Peritoneum (tissue), 1 donor: ENCODE results near the gene DAGLB.

- PRO-cap, result no peak
Measured at GRCh38 chr7:4416350-4416637, 265.8 kb upstream of the FOXK1 start.

DNA sequence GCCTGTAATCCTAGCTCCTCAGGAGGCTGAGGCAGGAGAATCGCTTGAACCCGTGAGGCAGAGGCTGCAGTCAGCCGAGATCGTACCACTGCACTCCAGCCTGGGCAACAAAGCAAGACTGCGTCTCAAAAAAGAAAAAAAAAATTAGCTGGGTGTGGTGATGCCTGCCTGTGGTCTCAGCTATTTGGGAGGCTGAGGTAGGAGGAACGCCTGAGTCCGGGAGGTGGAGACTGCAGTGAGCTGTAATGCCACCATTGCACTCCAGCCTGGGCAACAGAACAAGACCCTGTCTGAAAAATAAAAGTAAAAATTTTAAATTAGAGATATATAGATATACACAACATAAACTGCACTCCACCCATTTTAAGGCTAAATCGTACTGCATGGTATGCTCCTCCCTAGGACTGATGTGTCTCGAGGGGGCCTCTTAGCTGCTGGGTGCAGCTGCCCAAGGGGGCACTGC, 41.0 kb upstream of the FOXK1 start:
- PRO-cap, result no peak

GRCh38 chr7:4641546-4642465, 40.3 kb upstream of the FOXK1 start:
- PRO-cap, result bidirectional peak, plus-strand start at chr7:4642291, minus-strand start at chr7:4642036

DNA sequence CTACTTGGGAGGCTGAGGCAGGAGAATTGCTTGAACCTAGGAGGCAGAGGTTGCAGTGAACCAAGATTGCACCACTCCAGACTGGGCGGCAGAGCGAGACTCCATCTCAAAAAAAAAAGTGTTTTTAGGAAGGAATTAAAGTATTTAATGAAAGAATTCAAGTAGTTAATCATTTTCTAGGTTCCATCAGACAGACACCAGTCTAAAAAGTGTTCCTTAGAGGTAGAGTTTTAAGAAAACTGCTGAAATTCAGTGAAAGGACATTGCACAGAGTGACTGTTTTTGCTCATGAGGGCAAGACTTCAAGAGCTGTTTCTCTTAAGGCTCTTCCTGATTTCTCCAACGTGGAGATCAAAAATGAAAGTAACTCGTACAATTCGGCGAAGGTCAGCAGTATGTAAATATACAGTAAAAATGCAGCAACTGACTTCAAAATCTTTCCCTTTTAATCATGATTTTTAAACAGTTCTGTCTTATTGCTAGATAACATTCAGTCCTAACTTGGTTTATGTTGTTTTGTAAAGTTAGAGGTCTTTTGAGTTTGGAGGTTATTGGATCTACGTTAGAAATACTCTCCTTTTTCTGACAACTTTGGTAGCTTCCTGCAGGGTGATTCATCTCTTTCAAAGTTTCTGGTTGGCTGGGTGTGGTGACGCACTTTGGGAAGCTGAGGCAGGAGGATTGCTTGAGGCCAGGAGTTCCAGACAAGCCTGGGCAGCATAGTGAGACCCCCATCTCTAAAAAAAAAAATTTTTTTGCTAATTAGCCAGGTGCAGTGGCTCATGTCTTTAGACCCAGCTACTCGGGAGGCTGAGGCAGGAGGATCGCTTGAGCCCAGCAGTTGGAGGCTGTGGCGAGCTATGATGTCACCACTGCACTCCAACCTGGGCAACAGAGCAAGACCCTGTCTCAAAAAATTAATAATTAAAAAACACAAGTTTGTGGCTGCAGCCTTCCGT, 29.4 kb upstream of the AP5Z1 start:
- PRO-cap, result no peak

DNA sequence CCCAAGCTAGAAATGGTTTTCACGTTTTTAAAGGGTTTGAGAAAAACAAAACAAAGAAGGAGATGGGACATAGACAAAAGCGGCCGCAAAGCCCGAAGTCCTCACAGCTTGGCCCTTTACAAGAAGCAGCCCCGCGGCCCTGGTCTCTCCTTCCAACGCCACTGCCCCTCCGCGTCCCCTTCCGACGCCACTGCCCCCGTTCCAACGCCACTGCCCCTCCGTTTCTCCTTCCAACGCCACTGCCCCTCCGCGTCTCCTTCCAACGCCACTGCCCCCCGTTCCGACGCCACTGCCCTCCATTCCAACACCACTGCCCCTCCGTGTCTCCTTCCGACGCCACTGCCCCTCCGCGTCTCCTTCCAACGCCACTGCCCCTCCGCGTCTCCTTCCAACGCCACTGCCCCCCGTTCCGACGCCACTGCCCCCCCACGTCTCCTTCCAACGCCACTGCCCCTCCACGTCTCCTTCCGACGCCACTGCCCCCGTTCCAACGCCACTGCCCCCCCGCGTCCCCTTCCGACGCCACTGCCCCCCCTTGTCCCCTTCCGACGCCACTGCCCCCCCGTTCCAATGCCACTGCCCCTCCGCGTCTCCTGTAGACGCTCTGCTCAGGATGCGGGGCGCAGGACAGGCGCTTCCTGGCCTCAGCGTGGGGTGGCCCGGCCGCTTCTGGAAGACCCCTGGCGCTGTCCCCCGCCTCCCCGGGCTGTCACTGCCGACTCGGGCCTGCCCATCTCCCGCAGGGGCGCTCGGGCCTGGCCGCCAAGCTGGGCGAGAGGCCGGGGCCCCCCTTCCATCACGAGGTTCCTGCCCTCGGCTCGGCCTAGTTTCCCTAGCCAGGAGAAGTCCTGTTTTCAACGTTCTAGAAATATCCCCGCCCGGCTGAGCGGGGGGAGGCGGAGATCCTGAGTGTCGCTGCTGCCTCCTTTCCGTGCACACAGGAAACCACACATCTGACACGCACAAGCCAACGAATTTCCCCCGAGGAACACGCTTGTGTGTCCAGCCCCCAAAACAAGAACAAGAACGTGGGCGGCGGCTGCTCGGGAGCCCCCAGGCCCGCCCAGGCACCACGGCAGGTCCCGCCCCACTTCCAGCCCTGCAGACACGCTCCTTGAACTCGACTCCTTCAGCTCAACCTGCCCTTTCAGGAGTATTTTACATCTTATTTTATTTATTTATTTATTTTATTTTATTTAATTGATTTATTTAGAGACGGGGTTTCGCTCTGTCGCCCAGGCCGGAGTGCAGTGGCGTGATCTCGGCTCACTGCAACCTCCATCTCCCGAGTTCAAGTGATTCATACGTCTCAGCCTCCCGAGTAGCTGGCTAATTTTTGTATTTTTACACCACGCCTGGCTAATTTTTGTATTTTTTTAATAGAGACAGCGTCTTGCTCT, 33.6 kb downstream of the AP5Z1 start:
- PRO-cap, result no peak

GRCh38 chr7:5088498-5088864, 42.8 kb downstream of the RBAK start:
- PRO-cap, result no peak

- PRO-cap, result no peak
Measured at GRCh38 chr7:5193654-5194171, 3.7 kb downstream of the WIPI2 start.

- PRO-cap, result no peak
Measured at GRCh38 chr7:5212433-5212972, 22.5 kb downstream of the WIPI2 start.

DNA sequence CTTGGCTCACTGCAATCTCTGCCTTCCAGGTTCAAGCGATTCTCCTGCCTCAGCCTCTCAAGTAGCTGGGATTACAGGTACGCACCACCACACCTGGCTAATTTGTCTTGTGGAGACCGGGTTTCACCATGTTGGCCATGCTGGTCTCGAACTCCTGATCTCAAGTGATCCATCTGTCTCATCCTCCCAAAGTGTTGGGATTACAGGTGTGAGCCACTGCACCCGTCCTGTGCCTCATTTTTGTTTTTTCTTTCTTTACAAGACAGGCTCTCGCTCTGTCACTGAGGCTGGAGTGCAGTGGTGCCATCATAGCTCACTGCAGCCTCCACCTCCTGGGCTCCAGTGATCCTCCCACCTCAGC, 21.8 kb downstream of the SLC29A4 start:
- PRO-cap, result no peak

- PRO-cap, result no peak
Measured at GRCh38 chr7:5396874-5398023, 26.4 kb downstream of the TNRC18 start.

- PRO-cap, result no peak
Measured at GRCh38 chr7:5401392-5401921, 22.2 kb downstream of the TNRC18 start.

DNA sequence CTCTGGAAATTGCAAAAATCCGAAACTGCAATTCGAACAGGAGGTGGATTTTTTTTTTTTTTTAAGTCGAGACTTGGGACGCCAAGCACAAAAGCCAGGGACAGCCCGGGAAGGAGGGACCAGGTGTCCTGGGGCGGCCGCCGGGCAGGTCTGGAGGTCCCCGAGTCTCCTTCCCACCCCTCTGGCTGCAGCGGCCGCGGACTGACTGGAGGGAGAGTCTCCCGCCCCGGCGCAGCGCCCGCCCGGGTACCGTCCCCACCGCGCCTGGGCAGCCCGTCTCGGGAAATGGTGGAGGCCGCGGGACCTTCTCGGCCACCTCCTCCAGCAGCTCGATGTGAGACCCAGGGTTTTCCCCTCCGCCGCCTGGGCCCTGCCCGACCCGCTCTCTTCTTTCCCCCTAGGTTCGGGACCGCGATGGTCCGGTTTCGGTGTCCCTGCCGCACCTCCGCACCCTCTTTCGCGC, 3.7 kb downstream of the TNRC18 start:
- PRO-cap, result no peak

GRCh38 chr7:5526949-5527178, 3.5 kb downstream of the ACTB start:
- PRO-cap, result unidirectional peak, minus-strand start at chr7:5527032

- PRO-cap, result no peak
Measured at GRCh38 chr7:5533899-5534610, 3.7 kb upstream of the ACTB start.

DNA sequence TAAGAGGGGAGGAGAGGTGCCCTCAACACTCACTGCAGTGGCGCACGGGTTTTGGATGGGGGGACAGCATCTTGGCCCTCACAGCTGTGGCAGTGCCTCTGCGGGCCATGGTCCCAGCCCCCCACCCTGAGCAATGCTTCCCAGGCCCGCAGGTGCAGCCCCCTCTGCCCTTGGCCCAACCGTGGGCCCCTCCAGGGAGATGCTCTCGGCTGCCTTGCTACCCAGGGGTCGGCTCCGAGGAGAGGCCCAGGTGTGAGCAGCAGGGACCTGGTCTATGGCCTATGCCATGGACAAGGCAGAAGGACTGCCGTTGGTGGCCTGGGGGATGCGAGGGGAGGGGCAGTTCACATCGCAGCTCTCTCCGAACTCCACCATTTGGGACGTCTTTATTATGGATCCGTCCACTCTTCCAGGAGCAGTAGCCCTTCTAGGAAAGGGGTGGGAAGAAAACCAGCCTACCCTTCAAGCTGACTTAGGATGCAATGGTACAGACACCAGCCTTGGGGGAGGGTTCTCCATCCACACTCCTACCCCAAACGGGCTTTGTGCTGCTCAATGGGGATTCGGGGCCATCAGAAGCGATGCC, 29.8 kb downstream of the FSCN1 start:
- PRO-cap, result no peak

DNA sequence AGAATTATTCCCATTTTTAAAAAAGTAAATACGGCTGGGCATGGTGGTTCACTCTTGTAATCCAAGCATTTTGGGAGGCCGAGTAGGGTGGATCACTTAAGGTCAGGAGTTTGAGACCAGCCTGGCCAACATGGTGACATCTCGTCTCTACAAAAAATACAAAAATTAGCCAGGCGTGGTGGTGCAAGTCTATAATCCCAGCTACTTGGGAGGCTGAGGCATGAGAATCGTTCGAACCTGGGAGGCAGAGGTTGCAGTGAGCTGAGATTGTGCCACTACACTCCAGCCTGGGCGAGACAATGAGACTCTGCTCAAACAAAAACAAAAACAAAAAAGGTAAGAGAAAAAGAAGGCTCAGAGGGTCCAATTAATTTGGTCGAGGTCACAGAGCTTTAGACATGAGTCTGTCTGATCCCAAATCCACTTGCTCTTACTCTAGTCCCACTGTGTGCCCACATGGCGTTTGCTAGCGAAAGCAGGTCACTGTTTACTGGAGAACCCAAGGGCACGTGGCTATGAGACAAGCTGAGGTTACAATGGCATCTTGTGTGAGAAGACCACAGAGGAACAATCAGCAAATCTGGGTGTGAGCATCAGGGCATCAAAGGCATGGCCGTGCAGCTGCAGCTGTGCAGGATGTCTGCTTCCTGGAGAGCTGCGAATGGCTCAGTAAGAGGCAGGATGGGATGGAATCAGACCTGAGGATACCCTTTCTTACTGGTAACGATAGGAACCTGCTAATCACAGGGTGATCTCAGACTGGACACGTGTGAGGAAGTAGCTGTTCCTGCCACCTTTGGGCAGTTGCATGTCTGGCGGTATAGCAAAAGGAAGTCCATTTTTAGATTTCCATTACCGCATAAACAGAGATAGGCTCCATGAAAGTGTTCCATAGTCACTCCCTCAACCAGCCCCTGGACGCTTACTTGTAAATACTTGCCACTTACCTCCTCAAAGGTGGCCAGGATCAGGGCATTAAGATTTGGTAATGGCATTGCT, 69.2 kb downstream of the FSCN1 start:
- PRO-cap, result no peak

DNA sequence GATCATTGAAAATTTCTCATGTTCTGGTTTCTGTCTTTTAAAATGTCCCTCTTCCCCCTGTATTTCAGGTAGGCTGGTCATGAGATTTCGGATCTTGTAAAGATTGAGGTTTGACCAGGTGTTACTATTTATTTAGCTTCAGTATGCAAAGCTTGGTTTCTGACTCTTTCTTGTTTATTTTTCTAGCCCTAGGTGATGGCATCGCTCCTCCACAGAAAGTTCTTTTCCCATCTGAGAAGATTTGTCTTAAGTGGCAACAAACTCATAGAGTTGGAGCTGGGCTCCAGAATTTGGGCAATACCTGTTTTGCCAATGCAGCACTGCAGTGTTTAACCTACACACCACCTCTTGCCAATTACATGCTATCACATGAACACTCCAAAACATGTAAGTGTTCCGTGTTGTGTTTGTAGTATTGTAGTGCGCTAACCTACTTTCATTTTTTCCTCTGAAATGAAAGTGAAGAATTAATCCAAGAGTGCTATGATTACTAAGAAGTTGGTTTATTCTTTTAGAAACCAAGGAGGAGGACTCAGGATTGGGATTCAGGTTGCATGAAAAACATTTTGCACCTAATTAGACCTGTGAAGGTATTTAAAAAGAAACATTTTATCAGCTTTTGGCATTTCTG, 10.5 kb downstream of the USP42 start:
- PRO-cap, result no peak

DNA sequence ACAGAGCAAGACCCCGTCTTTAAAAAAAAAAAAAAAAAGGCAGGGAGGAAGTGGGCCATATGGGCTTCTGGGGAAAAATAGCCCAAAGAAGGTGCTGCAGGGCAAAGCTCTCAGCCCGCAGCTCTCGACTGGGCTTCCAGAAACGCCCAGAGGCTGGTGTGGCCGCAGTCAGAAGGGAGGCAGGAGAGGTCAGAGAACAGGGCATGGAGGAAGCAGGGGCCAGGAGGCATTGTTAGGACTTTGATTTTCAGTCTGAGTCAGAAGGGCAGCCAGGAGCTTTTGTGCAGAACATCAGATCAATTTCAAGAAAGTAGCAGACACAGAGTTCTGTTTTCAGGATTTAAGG, 35.3 kb upstream of the CYTH3 start:
- PRO-cap, result no peak

- PRO-cap, result no peak
Measured at GRCh38 chr7:6395677-6396633, 21.6 kb downstream of the RAC1 start.

DNA sequence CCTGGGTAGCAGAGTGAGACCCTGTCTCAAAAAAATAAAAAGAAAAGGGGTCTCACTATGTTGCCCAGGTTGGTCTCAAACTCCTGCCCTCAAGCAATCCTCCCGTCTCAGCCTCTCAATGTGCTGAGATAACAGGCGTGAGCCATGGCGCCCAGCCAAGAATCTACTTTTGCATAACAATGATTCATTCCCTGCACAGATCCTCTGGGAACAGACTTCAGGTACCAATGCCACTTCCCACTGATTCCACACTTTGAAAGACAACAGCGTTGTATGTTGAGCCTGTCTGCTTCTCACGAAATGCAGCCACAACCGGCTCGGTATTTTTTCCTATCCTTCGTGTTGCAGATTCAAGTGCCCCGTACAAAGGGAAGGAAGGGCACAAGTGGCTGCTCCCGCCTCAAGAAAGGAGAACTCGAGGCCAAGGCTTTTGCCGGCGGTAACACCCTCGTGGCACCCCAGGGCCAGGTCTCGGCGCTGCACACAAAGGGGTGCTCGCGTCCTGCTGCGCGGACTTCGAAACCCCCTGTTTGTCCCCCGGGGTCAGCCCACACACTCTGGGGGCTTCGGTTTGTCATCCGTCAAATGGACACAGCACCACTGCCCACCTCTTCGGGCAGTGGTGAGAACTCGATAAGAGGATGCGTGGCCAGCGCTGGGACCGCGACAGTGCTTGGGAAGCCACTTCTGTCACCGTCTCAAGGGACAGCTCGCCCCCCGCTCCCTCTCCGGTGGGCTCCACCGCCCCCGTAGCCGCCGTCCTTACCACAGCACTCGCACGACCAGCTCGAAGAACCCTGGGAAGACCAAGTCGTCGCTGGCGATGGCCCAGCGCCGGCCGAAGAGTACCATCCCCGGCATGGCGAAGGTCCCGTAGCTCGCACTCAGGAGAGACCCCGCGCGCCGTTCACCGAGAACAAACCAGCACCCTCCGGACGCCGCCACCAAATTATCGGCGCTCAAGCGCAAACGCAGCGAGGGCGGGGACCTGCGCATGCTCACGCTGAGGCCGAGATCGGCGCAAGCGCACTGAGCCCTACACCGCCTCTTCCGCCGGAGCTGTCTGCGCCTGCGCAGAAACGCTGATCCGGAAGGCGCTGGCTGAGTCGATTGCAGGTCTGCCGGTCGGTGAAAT, at the start of gene DAGLB:
Gene DAGLB, minus strand, starts transcription at position 973 of the 1,135 bp plus-strand sequence.
- PRO-cap, result bidirectional peak, plus-strand start at position 1,076 of the sequence, minus-strand start at position 918 of the sequence